Skeletal muscle satellite cell (primary cell): ENCODE data around the gene WIPF2.

- CAGE, long polyA plus RNA = no peak
These were observed 13.5 kb downstream of the NR1D1 start for GRCh38 chr17:40086691-40087392.

DNA sequence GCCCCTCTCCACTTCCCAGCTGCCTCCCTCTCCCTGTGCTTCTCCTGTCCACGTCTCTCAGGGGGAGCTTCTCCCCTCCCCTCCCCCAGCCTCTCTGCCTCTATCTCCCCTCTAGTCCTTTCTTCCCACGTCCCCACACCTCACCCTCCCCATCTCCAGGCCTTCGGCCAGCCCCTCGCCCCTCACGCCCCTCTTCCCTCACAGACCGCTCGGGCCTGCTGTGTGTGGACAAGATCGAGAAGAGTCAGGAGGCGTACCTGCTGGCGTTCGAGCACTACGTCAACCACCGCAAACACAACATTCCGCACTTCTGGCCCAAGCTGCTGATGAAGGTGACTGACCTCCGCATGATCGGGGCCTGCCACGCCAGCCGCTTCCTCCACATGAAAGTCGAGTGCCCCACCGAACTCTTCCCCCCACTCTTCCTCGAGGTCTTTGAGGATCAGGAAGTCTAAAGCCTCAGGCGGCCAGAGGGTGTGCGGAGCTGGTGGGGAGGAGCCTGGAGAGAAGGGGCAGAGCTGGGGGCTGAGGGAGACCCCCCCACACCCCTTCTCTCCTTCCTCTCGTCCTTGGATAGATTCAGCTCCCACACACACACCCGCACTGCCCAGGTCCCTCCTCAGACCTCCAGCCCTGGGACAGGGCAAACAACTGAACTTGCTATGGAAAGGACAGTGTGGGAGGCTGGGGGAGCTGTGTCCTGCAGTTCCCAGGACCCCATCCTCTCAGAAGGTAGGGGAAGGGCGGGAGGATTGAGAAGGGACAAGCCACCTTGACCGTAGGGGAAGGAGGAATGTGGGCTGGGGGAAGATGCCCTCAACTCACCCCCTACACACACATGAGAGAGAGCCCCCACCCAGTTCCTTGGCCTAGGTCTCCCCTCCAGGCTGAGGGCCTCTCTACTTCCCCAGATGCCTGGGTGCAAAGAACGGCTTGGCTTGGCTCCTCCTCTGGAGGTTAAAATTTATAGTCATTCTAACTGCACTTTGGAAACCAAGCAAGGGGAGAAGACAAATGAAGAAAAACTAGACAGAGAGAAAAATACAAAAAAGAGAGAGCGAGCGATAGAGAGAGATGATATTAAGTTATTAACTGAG is 11.0 kb downstream of the NR1D1 start:
- CAGE, long polyA plus RNA = no peak

DNA sequence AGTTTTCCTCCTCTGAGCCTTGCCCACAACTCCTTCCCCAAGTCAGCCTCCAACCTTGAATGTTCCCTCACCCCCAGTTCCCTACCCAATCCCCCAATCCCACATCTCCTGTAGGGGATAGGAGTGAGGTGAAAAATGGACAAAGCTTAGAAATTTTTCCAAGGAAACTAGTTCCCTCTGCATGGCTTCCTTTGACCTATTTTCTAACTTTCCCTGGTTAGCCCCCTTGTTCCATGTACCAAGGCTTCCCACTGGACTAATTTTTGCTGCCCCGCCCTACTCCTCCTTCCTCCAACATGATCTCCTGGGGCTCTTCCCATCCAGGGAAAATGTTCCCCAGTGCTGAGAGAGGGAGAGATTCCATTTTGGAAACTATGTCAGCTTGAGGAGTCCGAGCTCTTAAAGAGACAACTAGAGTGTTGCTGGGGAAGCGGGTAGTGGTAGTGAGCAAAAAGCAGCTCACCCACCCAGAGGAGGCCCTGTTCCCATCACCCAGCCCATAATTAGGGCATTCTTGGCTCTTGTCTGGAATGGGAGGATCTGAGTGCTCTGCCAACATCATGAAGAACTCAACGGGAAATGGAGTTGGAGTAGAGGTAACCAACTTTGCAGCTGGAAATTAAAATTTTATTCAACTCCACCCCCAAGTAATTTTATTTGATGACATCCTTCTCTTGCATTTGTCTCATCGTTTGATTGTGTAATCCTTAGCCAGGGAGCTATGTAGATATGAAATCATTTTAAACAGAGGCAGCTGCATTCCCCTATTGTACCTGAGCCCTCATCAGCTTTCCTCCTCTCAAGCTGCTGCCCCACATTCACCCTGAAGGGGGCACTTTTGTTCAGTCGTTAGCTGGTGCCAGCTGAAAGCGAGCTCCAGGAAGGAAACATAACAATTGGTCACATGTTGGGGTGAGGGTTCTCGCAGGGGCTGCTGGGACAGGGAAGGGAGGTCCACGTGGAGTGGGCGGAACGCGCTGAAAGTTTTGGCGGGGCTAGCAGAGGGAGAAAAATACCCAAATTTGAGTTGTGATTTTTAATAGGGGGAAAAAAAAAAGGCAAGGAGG is 9.0 kb upstream of the MSL1 start:
- CAGE, long polyA plus RNA = no peak

GRCh38 chr17:40121694-40121765 is 241 bp upstream of the MSL1 start:
- CAGE, long polyA plus RNA = no peak

- CAGE, long polyA plus RNA = no peak
These were observed 474 bp downstream of the MSL1 start for GRCh38 chr17:40122420-40122469.

DNA sequence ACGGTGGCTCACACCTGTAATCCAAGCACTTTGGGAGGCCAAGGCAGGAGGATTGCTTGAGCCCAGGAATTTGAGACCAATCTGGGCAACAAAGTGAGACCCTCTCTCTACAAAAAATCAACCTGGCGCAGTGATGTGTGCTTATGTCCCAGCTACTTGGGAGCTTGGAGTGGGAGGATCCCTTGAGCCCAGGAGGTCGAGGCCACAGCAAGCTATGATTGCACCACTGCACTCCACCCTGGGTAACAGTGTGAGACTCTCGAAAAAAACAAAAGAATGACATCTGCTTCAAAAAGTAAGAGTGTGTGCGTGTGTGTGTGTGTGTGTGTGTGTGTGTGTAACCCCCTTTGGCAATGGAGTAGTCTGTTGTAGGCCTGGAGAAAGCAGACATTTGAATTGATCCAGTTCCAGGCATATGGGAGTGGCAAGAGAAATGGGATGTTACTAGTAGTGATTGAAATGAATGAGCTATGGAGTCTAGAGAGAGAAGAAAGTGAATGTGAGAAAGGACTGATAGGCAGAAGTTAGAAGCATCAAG is 9.8 kb downstream of the CASC3 start:
- CAGE, long polyA plus RNA = no peak

GRCh38 chr17:40219079-40220024 is at the start of gene WIPF2:
TSS of gene WIPF2 (plus strand) at chr17:40219304.
- CAGE, long polyA plus RNA = no peak

- CAGE, long polyA plus RNA = no peak
These were observed 3.5 kb upstream of the CDC6 start for GRCh38 chr17:40283953-40284831.

DNA sequence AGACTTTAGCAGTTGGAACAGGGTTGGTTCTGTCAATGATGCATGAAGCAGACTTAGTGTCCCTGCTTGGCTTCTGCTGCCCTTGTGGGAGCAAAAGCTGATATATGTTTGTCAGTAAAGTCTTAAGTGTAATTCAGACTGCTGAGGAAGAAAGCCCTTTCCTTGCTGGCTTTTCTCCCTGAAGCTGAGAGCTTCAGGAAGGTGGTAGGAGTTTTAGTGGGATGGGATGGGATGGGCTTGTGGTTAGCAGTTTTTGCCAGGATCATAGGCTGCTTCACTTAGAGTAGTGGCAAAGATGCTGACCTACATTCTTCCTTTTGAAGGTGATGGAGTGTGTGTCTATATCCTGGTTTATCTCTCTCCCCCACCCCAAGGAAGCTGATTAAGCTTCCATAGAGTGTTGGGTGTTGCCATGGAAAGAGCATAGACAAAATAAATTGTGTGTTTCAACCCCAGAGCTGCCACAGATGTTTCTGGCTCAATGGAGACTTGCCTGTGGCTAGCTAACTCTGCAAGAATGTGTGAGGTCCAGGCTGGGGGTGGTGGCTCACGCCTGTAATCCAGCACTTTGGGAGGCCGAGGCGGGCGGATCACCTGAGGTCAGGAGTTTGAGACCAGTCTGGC is 4.7 kb upstream of the RARA start:
- CAGE, long polyA plus RNA = no peak

DNA sequence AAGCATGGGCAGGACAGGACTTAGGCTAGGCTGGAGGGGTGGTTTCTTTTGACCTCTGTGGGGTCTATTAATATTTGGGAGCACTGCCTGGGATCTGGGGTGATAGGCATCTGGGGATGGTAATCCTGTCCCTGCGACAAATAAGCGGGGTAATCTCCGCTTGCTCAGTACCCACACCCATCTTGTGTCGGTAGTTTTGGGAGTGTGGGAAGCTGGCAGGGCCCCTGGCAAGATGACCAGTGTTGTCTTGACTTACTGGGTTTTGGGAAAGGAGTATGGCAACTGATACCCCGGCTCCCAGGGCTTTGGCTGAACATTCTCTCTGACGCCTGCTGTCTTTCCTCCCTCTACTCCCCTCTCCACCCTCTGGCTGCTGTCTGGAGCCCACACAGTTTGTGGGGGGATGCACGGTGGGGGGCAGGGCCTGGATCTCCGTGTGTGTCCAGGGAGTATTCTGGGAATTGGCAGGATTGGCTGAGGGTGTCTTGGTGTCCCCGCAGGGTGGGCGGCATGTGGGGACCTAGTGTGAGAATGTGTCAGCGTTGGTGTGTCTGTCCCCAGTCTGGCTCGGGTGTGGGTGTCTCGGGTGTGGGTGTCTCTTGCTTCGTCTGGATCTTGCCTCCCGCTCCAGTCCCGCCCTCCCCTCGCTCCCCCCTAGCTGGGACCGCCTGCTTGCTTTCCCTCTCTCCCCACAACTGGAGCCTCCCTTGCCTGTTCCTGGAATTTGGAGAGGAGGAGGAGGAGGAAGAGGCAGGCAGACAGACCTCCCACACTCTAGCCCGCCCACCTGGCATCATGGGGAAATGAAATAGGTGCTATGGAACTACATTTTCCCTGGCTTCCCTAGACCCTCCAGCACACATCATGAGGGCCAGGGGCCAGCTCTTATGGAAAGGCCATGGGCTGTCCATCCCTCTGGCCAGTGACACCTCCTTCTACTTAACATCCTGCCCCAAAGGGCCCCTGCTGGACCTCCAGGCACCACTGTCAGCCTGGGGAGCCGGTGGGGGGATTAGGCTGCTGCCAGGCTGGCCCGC is 12.0 kb downstream of the RARA start:
- CAGE, long polyA plus RNA = no peak

- CAGE, long polyA plus RNA = no peak
These were observed 14.9 kb downstream of the RARA start for GRCh38 chr17:40323535-40324581.

DNA sequence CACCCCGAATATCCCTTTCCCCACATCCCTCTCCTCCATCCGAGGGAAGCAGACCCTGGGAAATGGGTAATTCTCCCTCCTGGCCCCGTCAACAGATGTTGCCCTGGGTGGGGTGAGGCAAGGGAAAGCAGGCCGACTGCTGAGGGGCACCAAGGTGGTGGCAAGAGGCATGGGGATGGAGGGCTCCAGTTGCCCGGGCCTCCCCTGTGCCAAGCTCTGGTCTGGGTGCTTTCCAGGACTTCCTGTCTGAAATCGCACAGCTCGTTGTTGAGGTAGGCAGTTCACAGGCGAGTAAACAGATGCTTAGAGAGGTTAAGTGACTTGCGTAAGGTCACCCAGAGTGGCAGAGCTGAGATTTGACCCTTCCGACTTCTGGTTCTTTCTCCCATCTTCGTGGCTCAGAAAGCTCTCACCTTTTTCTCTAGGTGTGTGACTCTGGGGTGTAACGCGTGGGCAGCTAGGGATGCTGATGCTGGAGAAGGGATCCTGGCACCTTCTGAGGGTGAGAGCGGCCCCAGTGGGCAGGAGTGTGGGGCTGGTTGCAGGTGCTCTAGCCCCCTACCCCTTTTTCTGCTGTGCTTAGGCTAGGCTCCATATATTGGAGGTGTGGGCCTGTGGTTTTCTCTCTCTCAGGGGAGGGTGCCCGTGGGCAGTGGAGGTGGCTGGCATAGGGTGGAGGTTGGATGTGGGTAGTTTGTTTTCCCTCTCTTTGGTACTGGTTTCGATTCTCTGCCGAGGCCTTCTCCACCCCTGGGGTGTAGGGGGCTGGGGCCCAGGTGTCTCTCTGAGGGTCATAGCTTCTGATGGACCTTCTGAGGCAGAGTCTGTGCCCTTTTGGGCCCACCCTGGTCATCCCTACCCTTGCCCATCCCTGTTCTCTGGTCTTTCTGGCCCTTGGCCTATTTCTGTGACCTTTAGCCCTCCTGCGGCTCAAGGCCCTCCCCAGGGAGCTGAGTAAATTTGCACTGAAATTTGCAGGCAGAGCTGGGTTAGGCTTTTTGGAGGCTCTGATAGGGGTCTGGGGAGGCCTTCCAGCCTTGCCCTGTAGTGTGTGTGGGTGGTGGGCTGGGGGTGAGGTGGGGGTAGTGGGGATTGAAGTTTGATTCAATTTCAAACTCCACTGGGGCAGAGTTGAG is 17.4 kb downstream of the RARA start:
- CAGE, long polyA plus RNA = no peak

DNA sequence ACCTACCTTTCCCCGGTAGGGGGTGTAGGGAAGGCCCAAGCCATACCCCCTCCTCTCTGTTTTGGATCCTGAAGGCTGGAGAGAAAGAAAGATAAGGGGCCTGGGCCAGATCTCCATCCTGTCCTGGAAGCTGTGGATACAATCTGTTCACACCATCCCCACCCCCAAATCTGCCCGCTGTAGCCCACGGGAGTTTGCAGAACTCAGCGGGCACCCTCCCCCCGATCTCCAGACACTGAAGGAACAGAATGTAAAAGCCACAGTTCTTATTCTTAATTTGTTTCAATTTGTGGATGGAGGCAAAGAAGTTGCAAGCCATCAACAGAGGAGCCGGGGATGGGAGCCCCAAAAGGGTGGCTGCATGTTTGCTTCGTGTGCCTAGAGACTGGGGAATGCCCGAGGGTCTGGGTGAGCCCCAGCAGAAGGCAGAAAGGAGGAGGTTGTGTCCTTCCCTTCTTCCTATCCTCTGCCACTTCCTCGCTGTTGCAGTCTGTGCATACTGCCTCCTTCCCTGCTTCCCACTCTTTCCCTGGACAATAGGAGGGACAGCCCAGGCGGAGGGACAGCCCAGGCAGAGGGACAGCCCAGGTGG is 27.1 kb downstream of the GJD3 start:
- CAGE, long polyA plus RNA = no peak

- CAGE, long polyA plus RNA = no peak
These were observed 21.6 kb downstream of the TOP2A start for GRCh38 chr17:40396152-40396516.

- CAGE, long polyA plus RNA = no peak
These were observed 25.4 kb downstream of the CCR7 start for GRCh38 chr17:40539767-40540342.

DNA sequence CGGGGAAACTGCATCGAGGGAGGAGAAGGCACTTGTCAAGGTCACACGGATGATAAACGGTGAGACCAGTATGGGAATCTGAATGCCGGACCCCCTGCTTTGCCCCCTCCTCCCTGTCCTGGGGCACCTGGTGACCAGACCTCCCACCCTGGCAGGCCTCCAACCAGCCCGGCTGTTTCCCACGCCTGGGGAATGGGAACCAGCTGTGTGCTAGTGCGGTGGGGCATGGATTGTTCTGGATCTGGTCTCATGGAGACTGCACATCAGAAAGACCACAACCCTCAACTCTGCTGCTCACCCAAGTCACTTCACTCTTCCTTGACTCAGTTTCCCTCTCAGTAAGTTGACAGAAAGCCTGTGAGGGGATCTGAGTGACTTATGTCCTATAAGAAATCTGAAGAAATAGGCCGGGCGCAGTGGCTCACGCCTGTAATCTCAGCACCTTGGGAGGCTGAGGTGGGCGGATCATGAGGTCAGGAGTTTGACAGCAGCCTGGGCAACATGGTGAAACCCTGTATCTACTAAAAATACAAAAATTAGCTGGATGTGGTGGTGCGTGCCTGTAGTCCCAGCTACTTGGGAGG is 21.6 kb downstream of the CCR7 start:
- CAGE, long polyA plus RNA = no peak

DNA sequence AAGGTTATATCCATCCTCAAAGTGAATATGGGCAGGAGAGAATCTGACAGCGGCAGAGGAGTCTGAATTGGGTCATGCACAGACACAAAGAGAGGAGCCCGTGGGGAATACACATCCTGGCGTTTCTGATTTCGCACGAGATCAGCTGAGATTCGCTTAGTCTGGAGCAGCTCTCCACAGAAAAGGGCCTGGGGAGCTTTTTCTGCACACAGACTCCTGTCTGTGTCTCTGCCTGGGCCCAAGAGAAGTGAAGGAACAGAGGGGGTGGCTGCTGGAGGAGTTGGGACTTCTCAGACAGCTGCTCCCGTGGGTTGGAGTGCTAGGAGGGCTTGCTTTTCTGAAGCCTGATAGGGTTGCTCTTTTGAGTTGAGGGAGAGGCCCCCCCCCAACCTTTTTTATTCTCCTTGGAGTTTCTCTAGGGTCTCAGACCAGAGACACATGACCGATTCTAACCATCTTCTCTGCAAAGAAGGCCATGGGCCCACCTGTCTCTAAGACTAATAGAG is 15.5 kb downstream of the CCR7 start:
- CAGE, long polyA plus RNA = no peak

DNA sequence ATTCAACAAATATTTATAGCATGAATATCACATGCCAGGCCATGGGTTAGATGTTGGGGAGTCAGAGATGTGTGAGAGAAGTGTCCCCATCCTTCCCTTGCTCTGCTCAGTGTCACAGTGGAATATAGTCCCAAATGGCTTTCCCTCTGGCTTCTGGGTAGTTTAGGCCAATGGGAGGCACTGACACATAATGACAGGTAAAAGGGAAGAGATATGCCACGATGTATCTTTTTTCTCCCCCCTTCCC is 379 bp upstream of the CCR7 start:
- CAGE, long polyA plus RNA = no peak

DNA sequence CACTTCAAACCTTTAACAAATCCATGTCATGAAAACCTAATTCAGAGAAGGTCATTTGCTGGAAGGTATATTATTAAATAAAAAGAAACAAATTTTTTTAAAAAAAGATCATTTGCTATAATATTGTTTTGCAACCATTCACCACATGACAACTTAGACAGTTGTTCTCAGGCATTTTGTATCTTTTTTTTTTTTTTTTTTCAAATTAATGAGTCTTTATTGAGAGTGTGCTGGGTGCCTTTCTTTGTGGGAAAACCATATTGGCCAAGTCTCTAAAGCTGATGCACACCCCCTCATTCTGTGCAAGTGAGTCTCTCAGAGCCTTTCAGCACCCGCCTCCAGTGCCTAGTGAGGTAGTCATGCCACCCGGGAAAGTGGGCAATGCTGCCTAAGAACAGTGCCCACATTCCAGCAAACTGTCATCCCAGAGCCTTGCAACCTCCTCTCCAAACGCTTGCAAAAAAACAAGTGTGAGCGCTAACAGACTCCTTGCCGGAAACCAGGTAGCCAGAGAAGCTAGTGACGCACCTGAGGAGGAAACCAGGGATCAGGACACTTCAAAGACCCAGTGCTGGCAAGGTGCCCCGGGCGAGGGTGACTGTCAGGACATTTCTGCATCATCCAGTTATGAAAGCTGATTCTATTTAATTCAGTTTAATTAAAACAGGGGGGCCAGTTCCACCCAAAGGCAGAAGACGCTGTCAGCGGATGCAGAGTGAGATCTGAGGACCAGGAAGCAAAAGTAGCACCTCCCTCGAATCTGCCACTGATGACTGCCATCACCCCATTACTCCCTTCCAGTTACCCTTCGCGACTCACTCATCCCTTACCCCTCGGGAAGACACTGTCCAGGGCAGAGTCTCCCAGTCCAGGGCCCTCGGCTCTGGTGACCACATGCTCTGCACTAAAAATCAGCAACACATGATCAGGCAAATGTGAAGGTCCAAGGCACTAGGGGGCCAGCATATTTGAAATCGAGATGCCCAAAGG is 34.9 kb downstream of the SMARCE1 start:
- CAGE, long polyA plus RNA = no peak

DNA sequence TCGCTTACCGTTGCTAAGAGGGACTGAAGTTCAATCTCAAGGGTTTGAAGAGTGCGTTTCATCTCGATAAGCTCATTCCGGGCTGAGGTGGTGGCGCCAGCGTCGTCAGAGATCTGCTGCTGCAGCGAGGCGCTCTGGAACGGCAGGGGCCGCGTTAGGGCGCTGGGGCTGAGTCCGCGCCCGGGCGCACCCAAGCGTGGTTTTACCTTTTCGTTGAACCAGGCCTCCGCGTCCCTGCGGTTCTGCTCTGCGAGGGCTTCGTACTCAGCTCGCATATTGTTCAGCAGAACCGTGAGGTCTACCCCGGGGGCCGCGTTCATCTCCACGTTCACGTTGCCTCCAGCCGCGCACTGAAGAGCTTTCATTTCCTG is 2.9 kb downstream of the KRT27 start:
- CAGE, long polyA plus RNA = no peak